Breast epithelium (tissue), 2 donors: ENCODE results near the genes PRR20D and PCDH9.

DNA sequence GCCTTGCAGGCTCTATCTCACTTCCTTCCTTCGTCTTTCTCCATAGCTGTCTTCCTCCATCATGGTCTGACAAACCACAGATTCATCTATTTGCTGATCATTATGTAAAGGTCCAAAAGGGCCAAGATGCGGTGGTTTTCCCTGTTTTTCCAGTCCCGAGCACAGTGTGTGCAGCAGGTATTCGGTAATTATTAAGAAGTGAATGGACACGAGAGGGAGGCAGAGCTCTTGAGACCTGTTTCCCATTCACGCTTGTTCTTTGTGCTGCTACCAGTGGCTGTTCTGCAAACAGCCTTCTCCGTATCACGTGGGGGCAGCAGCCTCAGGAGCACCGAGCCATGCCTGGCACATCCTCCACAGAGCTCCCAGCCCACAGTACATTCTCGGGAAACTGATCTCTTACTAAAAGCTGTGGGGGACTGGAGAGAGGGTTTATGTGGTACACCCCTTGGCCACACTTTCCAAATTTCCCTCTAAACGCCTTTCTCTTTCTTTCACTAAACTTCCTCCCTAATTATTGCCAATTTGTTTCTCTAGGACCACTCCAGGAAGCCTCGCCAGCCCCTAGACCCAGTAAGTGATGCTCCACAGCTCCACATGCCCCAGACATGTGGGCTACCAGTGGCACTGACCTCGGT lies 50.4 kb downstream of the CCDC70 start:
- PRO-cap, result no peak
- RAMPAGE, long total RNA, 2 experiments, result no peak in any of the 2 experiments

DNA sequence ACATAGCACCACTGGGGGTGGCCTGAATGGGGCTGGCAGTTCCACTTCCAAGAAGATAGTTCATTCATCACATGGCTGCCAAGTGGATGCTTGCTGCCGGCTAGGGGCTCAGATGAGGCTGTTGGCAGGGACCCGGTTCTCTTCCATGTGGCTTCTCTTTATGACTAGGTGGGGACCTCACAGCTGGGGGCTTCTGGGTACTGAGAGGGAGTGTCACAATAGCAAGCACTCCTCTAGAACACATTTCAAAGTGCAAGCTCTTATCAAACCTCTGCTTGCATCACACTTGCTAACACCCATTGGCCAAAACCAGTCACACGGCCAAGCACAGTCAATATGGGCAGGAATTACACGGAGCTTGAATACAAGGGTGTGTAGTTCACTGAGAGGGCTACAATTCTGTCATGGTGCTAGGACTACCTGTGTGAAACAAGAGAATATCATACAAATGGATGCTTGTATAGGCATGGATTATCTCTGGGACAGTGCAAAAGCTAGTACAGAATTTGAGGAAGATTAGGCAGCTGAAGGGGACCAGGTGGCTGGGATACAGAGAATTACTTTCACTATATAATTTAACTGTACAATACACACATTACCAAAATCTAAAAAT lies 32.3 kb downstream of the ATP7B start:
- PRO-cap, result no peak
- RAMPAGE, long total RNA, 2 experiments, result no peak in any of the 2 experiments

DNA sequence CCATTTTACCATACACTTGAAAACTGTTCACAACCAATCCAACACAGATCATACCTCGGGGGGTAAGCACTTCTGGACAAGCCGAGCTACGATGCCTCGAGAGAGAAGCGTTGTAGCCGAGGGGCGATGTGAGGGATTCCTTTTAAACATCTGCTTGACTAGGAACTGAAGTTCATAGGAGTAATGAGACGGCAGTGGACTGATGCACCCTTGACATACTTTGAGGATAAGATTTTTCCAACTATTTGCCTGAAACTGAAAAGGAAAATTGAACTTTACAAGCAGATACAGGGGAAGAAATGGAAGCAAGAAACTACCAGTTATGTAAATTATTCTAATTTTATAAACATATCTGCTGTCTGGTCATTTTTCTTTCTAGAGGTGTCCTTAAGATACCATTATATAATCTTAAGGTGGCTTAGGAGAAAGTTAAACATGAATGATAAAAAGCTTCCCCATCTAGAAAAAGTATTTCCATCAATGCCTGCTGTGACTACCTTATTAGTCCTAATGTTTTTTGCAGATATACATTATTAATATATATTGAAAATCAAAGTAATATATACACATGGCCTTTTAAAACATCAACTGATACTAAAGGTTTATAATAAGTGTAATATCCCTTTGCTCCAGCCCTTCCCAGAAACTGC lies 14.6 kb downstream of the NEK3 start:
- PRO-cap, result no peak
- RAMPAGE, long total RNA, 2 experiments, result no peak in any of the 2 experiments

GRCh38 chr13:55039462-55039968 lies 2010.9 kb downstream of the OLFM4 start:
- PRO-cap, result no peak
- RAMPAGE, long total RNA, 2 experiments, result no peak in any of the 2 experiments

DNA sequence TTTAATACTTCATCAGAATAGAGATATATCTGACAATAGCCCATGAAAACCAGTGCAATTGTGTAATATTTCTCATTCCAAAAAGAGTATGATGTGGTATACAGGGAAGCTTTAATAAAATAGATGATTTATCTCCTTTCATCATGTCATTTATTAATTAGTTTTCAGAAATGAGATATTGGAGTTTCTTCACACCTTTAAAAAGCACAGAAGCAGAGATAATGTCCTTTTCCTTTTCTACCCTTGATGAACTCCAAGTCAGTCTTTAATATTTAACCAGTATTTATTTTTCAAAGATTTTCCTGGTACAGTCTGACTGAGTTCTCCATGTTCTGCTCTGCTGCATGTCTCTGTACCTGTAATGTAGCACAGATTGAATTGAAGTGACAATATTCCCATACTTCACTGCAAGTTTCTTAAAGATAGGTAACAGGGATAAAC lies 1323.8 kb upstream of the PRR20A start:
- PRO-cap, result no peak
- RAMPAGE, long total RNA, 2 experiments, result no peak in any of the 2 experiments

- PRO-cap, result no peak
- RAMPAGE, long total RNA, 2 experiments, result no peak in any of the 2 experiments
These were observed 68.8 kb upstream of the PRR20A start for GRCh38 chr13:57071916-57072344.

DNA sequence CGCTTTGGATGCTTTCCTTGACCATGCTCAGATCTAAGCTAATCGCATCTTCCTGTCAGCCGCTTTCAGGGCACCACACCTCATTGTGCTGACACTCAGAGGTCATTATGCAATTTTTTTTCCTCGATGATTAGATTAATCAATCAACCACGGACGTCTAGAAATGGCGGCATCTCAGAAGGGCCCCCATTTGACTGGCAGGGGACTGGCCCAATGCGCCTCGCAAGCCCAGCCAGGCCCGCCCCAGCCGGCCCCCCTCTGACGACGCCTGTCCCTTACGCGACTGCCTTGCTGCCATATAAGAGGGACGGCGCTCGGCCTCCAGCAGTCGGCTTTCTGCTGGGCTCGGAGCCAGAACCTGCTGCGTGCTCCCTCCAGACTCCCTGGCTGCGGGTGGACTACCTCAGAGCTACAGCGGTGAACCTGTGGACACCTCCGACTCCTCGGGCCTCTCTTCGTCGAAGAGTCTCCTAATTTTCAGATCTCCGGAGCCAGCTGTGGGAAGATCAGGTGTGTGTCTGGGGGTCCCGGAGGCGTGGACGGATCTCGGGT lies at the start of gene PRR20D:
TSS of gene PRR20D (plus strand) at position 297 of the 552 bp plus-strand sequence.
- PRO-cap, result no peak
- RAMPAGE, long total RNA, 2 experiments, result no peak in any of the 2 experiments

- PRO-cap, result no peak
- RAMPAGE, long total RNA, 2 experiments, result no peak in any of the 2 experiments
These were observed 714 bp downstream of the PCDH17 start for GRCh38 chr13:57632142-57632774.

DNA sequence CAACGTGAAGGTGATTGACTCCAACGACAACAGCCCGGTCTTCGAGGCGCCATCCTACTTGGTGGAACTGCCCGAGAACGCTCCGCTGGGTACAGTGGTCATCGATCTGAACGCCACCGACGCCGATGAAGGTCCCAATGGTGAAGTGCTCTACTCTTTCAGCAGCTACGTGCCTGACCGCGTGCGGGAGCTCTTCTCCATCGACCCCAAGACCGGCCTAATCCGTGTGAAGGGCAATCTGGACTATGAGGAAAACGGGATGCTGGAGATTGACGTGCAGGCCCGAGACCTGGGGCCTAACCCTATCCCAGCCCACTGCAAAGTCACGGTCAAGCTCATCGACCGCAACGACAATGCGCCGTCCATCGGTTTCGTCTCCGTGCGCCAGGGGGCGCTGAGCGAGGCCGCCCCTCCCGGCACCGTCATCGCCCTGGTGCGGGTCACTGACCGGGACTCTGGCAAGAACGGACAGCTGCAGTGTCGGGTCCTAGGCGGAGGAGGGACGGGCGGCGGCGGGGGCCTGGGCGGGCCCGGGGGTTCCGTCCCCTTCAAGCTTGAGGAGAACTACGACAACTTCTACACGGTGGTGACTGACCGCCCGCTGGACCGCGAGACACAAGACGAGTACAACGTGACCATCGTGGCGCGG lies 1.8 kb downstream of the PCDH17 start:
- PRO-cap, result no peak
- RAMPAGE, long total RNA, 2 experiments, result no peak in any of the 2 experiments

GRCh38 chr13:57786982-57787700 lies 155.6 kb downstream of the PCDH17 start:
- PRO-cap, result no peak
- RAMPAGE, long total RNA, 2 experiments, result no peak in any of the 2 experiments

- PRO-cap, result no peak
- RAMPAGE, long total RNA, 2 experiments, result no peak in any of the 2 experiments
These were observed 666.0 kb downstream of the DIAPH3 start for GRCh38 chr13:59497590-59498234.

DNA sequence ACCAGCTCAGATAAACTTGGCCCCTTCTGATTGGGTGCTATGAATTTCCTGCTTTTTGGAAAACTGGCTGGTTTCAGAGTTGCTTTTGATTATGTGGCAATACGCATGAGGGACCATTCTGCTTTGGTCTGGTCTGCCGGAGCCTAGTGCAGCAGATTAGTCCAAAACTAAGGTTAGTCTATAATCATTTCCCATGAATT lies 2.1 kb upstream of the DIAPH3 start:
- PRO-cap, result no peak
- RAMPAGE, long total RNA, 2 experiments, result no peak in any of the 2 experiments

DNA sequence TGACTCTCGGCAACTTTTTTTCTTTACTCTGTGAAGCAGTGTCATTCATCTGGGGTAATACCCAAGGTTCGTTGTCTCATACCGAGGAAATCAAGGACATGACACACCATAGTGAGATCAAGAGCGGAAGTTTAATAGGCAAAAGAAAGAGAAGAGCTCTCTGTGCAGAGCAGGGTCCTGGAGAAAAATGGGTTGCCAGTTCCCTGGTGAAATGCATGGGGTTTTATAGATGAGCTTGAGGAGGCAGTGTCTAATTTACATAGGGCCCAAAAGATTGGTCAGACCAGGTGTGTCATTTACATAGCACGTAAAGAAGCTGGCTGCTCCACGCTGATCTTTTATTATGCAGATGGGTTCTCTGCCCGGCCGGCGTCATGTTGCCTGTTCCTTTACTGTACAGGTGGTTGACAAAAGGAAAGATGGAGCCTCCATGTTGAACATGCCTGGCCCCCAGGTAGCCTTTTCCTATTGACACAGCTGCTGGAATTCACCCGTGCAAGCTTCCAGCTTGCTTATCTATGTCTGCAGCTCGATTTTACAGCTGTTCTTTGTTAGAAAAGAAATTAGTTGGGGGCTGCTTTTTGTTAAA lies 97.8 kb upstream of the DIAPH3 start:
- PRO-cap, result no peak
- RAMPAGE, long total RNA, 2 experiments, result no peak in any of the 2 experiments

GRCh38 chr13:60395764-60396740 lies 968 bp upstream of the TDRD3 start:
- PRO-cap, result bidirectional peak, plus-strand start at chr13:60396486, minus-strand start at chr13:60396365
- RAMPAGE, long total RNA, 2 experiments, result no peak in any of the 2 experiments

- PRO-cap, result no peak
- RAMPAGE, long total RNA, 2 experiments, result no peak in any of the 2 experiments
These were observed 249.0 kb upstream of the PCDH20 start for GRCh38 chr13:61664747-61664989.

DNA sequence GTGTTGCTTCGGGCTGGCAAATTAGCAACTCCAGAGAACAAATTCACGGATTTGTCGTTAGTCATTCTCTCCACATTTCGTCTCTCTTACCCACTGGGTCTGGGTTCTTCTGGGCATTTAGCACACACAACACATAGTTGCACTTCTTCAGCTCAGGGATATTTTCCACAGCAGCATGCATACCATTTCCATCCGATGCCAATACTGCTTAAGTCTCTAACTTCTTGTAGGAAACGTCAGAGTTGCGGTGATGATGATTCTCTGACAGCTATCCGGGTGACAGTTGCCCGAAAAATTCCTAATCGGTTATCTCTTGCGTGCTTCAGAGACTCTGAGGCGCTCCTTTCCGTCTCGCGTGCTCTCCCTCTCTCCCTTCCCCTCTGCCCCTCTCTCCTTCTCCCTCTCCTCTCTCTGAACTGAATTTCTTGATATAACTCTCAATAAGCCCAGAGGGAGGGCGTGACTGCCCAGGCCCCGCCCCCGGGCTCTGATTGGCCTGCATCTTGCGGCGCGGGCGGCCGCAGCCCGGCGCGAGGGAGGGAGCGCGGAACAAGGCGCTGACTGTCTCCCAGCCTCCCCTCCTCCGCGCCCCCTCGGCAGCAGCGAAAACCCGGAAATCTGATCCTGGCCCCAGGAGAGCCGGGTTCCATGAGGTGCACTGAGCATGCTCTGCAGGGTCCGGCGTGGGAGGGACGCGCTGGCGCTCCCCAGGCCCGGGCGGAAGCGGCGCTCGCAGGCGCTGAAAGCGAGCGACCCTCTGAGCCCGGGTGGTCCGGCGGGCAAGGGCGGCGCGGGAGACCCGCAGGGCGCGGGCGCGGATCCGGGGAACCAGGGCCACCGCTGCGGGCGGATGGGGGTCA lies at the start of gene PCDH9:
TSS of gene PCDH9 (minus strand) at position 418 of the 860 bp plus-strand sequence.
- PRO-cap, result bidirectional peak, plus-strand start at position 689 of the sequence, minus-strand start at position 413 of the sequence; unidirectional peak, plus-strand start at position 770 of the sequence
- RAMPAGE, long total RNA, 2 experiments, result start-site peak on the minus strand in 1 of 2 experiments, centred at position 405 of the sequence, 23 reads per replicate

- PRO-cap, result no peak
- RAMPAGE, long total RNA, 2 experiments, result no peak in any of the 2 experiments
These were observed 36.9 kb upstream of the PCDH9 start for GRCh38 chr13:67267100-67267402.

GRCh38 chr13:68261179-68261739 lies 1031.1 kb upstream of the PCDH9 start:
- PRO-cap, result no peak
- RAMPAGE, long total RNA, 2 experiments, result no peak in any of the 2 experiments

GRCh38 chr13:69595132-69595691 lies 513.0 kb downstream of the KLHL1 start:
- PRO-cap, result no peak
- RAMPAGE, long total RNA, 2 experiments, result no peak in any of the 2 experiments

DNA sequence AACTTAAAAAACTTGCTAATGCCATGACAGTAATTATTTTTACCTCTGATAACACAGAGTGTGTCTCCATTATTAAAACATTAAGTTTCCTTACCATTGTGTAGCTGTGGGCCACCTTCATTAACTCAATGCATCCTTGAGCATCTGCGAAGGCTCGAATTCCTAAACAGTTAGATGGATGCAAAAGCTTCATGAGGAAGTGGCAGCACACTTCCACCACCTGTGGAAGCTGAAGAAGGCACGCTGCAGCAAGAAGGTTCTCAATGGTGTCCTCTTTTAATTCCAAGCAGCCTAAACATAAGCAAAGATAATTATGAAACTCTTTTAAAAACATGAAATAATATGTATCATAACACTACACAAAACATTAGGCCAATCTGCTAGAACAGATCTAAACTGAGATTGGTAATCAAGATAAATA lies 168.3 kb downstream of the KLHL1 start:
- PRO-cap, result no peak
- RAMPAGE, long total RNA, 2 experiments, result no peak in any of the 2 experiments